Endometrial microvascular endothelial cells (primary cell): ENCODE results near the gene WDR36.

GRCh38 chr5:108728509-108728840, 19.2 kb upstream of the FER start:
- RAMPAGE, long total RNA, result no peak

GRCh38 chr5:108747159-108747534, 550 bp upstream of the FER start:
- RAMPAGE, long total RNA, result no peak

GRCh38 chr5:108748142-108748872, 610 bp downstream of the FER start:
- RAMPAGE, long total RNA, result no peak

GRCh38 chr5:108963788-108964685, 216.3 kb downstream of the FER start:
- RAMPAGE, long total RNA, result no peak

DNA sequence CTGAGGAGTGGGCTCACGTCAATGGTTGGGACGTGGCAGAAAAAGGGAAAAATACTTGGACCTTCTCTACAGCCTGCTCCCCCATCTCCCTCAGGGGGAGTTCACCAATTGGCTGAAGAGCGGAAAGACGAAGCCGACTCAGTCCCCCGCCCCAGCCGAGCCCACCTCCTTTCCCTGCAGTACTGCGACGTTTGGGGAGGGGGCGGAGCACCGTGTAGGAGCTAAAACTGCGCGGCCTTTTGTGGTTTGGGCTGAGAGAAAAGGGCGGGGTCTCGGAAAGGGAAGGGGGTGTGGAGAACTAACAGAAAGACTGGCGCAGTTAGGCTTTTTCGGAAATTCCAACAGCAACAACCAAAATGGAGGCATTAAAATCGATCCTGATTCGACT, 352 bp upstream of the PJA2 start:
- RAMPAGE, long total RNA, result no peak

DNA sequence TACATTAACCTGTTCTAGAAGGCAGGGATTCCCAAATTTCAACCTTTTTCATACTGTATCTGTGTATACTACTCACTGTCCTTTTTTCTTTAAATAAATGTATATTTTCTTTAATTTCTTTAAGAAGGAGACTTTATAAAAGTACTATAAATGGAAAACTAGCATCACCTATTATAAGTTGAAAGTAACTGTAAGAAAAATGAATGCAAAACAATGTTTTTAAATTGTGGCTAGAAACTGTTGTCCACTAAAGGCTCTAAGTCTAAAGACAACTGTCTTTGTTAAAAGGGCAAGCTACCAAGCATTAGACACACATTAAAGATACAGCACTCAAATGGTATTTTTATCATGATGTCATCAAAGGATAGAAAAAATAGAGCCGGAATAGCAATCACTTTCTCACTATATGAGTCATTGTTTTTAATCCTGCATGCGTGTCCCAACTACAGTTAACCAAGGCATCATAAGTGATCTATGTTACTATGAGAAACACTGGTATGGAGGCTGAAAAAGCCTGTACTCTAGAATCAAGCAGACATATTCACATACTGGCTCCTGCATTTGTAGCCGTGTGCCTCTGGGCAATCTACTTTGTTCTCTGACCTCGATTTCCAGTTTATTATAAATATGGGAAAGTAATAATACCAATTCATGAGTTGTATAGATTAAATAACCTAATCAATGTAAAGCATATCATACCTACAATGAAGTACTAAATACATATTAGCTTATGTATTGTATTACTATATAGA, 1.8 kb upstream of the PJA2 start:
- RAMPAGE, long total RNA, result no peak

DNA sequence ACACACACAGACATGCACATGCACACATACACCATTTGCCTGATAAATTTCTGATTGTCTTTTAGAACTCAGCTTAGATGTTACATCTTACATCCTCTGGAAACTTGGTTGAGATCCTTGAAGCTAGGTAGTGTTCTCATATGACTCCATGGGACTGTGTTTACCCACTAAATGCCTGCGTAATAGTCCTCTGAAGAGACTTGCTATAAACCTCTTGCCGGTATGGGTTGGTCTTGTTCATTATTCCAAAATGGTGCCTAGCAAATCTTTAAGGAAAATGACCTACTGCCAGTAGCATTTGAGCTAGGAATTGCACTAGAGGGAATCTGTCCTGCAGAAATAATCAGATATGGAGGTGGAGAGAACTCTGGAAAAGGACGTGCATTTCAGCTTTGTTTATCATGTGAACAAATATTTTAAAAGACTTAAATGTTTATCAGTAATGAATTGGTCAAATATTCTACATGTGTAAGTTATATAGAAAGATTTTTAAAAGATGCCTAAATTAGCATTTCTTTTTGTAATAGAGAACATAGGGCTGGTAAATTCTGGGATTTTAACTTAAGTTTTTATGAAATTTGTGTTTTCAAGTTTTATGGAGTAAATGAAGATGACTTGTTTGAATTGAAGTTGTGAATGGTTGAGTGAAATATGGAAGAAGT, 110.5 kb downstream of the MAN2A1 start:
- RAMPAGE, long total RNA, result no peak

GRCh38 chr5:109857409-109858061, 167.8 kb downstream of the MAN2A1 start:
- RAMPAGE, long total RNA, result no peak

GRCh38 chr5:110413020-110413445, 313.4 kb downstream of the TMEM232 start:
- RAMPAGE, long total RNA, result no peak

GRCh38 chr5:110726930-110727326, 457 bp upstream of the TMEM232 start:
- RAMPAGE, long total RNA, result no peak

DNA sequence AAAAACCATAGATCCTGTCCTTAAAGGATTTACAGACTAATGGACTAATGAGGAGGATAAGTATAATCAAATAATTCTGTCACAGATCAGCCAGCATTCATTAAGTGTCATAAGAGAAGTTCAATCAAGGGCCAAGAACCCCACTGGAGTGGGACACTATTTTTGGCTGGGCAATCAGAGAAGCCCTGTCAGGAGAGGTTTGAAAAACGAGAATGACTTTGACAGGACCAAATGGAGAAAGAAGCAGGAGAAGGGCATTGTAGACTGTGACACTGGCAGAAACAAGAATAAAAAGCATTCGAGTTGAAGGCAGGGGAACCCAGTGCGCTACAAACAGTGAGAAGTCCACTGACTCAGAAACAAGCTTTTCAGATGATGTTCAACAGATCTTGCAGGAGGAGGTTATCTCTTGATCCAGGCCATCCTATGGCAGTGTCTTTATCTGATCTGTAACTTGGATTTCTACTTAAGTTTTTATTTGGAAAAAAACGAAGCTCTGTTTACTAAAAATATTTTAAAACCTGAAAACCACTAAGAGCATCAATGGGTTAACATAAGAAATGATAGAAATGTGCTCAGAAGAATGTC, 154.0 kb upstream of the TSLP start:
- RAMPAGE, long total RNA, result no peak

DNA sequence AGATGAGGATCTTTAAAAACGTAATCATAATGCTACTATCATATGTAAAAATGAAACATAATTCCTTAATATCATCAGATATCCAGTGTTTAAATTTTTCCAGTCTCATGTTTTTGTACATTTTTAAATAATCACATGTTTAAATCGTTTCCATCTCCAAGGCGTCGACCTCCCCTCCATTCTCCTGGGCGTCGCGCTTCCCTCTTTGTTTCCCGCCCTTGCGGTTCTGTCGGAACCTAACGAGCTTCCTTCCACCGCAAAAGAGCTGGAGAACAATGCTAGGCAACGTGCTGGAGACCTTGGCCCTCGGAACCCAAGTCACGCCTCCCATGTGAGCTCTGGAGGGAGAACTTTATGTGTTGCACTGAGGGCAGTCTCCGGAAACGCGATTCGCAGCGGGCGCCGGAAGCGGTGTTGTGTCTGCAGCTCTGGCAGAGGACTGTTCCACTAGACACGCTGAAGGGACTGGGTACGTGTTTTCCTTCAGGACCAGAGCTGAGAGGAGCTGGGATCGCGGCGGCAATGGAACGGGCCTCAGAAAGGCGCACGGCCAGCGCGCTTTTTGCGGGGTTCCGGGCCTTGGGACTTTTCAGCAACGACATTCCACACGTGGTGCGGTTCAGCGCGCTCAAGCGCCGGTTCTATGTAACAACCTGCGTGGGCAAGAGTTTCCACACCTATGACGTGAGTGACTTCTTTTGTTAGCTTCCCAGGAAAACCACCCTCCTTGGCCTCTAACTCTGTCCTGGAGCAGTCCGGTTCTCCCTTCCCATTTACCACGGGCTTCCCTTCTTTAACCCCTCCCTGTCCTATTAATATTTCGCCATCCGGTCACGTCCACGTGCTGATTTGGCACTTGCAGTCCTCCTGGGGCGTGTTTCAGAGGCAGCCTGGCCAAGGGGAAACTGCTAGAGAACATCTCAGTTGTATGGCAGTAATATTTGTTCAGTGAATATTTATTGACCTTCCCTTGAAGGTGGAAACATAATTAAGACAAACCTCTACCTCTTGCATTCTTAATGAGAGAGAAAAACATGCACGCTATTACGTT, at the start of gene WDR36:
TSS of gene WDR36 (plus strand) at position 414 of the 1,051 bp plus-strand sequence.
- RAMPAGE, long total RNA, result start-site peak on the plus strand centred at position 422 of the sequence, 49 bp wide, 145 and 25 reads in 2 replicates

GRCh38 chr5:111418212-111418713, 94.1 kb downstream of the STARD4 start:
- RAMPAGE, long total RNA, result no peak

- RAMPAGE, long total RNA, result no peak
Observed at GRCh38 chr5:111930281-111930705, 173.3 kb upstream of the NREP start.

DNA sequence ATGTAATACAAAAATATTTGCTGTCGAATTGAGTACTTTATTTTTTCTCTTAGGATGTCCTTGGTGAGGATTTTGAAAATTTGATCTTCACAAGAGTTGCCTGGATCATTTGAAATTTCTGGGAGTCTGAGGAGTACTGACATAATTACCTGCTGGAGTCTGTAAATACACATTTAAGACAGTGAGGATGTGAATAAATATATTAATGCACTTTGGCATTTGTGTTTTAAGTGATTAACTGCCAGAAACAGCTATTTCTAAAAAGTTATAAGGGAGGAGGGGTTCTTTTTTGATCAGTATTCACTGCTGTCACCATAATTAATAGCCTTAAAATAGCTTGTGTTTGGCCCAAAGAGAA, 257.0 kb downstream of the EPB41L4A start:
- RAMPAGE, long total RNA, result no peak

DNA sequence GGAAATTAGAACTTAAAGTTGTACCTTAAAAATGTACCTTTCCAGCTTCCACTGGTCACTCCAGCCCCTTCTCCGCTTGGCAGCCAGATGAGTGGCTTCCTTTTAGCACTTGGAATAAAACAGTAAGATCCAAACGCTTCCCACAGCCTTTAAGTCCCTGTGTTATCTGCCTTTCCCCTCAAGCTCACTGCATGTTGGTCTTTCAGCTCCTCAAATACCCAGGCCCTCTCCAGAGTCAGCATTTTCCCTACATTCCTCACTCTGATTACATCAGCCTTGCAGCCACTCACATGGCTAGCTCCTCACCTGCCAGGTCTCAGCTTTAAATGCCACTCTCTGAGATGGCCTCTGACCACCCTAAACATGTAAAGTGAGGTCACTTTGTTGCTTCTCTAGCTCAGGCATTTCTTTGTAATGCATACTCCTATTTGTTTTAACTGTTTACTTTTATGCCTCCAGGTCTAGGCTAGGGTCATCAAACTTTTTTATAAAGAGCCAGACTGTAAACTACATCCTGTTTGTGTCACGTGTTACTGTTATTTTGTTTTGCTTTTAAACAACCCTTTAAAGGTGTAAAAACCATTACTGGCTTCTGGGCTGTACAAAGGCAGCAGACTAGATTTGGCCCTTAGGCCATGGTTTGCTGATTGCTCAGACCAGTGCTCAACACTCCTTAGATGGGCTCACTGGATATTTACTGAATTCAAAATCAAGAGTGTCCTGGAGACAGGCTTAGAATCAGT, 252.7 kb downstream of the EPB41L4A start:
- RAMPAGE, long total RNA, result no peak

- RAMPAGE, long total RNA, result no peak
Observed at GRCh38 chr5:112205711-112206369, 213.2 kb downstream of the EPB41L4A start.

GRCh38 chr5:113047633-113048395, 71.2 kb downstream of the DCP2 start:
- RAMPAGE, long total RNA, result no peak

GRCh38 chr5:113087997-113088300, 111.4 kb downstream of the DCP2 start:
- RAMPAGE, long total RNA, result no peak

DNA sequence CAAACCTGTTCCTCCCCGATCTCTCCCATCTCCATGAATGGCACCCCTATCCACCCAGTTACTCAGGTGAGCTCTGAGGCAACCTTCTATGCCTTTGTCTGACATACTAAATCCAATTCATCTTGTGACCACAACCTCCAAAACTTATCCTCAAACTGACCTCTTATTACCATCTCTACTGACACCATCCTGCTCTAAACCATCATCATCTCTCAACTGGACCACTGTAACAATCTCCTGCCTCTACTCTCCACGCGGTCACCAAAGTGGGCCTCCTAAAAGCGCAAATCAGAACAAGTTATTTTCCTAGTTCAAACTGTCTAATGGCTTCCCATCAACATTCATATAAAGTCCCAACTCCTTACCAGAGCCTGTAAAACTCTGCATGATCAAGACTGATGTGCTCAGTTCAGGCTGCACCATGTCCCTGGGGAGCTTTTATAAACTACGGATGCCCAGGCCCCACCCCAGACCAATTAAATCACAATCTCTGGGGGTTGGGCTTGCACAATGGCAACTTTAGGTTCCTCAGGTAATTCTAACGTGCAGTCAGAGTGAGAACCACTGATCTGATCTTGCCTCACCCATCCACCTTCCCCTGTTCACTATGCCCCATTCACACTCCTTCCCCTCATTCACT, 129.0 kb downstream of the DCP2 start:
- RAMPAGE, long total RNA, result no peak